SUDHL5 (cell line): ENCODE measurements around a stretch of chr20.

- PRO-cap: no peak
Measured at GRCh38 chr20:19940607-19941730, 76.2 kb upstream of the NAA20 start.

DNA sequence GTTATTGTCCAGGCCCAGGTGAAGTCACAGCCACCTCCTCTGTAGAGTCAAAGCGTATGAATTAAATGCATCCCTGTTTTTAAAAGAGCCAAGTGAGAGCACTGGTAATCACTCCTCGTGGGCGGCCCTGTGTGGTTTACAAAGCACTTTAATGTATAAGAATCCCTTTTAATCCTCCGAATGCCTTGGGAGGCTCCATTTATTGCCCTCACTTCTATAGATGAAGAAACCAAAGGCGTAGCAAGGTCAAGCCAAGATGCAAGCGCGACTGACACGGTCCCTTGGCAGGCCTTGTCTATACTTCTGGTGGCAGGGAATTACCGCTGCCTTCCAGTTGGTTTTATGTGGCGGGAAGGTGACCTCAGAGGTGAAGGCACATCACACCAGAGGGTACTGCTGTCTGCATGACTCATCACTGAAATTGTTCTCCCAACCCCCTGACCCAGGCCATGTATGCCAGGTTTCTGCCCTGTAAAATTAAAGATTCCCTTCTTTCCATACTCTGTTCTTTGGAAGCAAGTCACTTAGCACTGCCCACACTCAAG, 36.2 kb upstream of the NAA20 start:
- PRO-cap: no peak

DNA sequence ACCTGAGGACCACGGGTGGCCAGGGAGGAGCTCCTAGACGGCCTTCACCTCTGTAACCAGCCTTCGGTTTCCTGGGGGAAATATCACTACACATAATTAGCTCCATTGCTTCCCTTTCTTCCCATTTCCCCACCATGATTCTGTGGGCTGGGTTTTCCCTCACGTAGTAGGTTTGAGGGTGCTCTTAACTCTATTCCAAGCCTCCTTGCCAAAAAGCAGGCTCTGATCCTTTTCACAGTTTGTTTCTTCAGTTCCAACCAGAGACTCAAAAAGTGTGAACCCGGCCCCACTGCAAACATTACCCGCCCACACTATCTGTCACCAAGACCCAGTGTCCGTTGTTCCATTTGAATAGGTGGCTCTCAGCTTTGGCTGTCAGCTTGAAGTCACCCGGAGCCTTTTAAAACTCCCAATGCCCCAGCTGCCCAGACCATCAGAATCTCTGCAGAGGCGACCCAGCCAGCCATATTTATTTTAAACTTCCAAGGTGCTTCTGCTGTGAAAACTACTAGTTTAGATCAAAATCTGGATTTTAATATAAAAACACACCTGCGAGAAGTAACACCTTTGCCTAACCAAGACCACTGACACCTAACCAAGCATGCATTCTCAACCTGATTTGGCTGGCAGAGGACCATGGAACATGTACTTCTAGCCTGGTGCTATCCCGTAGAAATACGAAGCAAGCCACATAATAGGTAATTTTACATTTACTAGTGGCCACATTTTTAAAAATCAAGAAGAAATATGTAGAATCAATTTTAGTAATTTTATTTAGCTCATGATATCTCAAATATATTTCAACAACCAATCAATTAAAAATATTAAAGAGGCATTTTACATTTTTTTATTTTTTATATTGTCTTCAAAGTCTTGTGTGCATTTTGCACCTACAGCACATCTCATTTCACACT, 11.6 kb upstream of the NAA20 start:
- PRO-cap: no peak

DNA sequence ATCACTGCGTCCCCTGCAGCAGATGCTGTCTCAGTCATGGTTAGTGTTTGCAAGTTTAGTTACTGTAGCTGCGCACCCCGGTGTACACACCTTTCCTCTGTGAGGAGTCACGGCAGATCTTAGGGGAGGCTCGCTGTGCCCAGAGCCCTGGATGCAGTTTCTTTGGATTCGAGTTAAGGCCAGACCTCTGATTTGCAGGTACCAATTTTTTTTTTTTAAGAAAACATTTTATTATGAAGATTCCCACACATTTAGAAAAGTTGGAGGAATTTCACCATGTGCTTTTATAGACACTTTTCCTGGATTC, 794 bp downstream of the NAA20 start:
- PRO-cap: no peak

DNA sequence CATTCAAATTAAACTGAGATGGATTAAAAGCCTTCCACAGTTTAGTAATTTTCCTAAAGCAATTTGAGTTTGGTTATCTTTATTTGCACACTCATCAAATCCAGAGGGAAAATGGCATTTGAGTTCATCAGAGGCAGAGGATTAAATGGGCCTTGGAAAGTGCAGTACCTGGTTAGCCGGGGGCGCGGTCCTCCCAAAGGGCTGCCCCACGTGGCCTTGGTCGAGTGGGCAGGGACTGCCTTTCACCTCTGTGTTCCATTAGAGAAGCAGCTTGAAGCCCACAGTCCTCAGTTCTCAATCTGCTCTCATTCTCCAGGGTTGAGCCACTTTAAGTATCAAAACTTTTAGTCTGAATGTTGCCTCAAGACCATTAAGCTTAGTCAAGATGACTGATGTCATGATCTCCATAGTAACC, 156.8 kb upstream of the INSM1 start:
- PRO-cap: no peak

- PRO-cap: no peak
Measured at GRCh38 chr20:20368165-20369079, 518 bp downstream of the INSM1 start.

DNA sequence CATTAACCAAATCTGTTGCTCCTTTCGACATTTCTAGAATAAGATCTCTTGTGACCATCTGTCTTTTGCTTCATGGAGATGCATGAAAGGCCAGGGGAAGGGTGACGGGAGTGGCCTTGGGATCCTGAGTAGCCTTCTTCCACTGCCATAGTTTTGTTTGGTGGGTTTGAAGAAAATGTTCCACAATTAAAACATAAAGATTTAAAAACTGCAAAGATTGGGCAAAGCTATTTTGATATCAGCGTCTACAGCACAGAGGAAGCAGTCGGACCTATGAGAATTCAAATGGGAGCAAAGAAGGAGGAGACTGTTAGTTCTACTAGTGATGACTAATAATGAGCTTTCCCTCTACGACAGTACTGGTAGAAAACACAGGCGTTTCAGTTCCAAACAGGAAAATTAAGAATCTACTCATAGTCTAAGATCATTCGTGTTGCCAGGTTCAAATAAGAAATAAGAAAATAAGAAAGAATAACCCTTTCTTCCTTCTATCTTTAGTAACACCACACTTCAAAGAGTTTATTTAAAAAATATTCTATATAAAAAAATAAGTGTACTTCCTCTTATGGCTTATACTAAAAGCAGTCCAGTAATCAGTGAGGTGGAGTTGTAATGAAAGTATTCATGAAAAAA, 121.2 kb downstream of the INSM1 start:
- PRO-cap: no peak

- PRO-cap: no peak
Measured at GRCh38 chr20:20610559-20611809, 101.5 kb downstream of the RALGAPA2 start.

DNA sequence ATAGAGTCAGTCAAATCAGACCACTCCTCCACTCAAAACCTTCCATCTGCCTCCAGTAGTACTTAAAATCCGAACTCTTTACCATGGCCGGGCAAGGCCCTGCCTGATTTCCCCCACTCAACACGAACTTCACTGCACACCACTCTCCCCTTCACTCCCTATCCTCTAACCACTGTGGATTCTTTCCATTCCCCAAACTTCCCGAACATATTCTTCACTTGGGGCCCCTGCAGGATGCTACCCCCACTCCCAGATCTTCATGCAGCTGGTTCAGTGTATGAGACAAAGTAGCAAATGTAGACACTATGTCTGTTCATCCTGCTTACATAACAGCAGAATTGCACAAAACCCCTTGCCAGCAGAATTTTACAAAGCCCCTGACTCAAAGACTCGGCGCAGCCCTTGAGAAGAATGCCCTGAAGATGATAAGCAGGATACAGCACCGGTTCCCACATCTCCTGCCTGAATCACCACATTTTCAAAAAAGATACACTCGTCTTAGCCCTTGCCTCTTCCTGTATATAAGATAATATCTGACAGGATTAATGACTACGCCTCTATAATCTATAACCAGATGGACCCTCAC, 29.0 kb downstream of the RALGAPA2 start:
- PRO-cap: no peak

DNA sequence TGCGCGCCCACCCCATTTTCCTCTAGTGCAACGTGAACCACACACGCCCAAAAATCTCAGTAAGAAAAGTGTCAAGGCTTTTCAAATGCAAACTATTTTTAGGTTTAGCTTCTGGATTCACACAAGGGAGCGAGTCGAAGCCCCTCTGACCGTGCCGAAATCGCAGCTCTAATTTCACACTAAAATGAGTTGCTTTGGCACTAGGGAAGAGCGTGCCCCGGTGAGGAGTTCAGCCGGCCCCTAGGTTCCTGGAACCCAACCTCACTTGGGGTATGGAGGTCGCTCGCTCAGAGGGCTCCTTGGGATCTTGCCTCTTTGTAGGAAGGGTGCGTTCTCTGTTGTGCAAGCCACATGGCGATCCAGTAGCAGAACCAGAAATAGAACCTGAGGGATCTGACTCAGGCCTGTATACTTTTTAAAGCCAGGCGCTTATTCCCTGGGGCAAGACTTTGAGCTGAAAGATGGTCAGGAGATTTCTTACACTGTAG, 738 bp upstream of the RALGAPA2 start:
- PRO-cap: no peak

DNA sequence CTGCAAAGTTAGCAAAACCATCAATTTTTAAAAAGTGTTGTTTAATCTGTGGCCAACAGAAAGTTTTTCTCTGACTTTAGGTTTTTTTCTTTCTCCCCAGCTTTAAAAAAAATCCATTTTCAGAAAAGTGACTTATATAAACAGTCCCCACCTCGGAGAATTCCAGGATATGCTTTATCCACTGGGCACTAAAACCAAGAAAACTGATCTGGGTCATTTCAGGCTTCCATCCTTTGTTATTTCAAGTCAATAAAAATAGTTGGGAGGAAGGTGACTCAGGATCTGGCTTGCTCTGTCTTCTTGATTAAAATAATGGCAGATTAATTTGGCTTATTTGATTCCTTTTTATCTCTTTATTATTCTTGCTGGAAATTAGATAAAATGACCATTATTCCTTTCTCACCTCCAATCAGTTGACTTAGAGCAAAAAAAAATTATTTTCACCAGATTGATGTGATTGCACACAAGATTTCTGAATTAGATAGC, 19.2 kb upstream of the RALGAPA2 start:
- PRO-cap: no peak

GRCh38 chr20:20743272-20744193, 31.1 kb upstream of the RALGAPA2 start:
- PRO-cap: no peak

DNA sequence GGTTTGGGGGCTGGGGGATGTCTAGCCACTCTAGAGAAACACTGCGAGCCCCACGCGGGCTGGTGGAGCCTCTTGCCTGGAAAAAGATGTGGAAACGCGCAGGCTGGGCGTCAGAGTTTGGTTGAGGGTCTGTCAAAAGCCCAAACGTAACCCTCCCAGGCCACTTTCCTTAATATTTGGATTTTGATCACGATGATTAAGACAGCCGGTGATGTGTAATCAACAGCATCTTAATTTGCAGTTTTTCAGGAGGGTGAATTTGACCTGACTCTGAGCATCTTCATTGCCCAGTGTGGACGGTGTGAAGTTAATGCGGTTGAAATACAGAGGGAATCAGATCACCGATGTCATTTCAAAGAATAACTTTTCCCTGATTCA, 19.3 kb upstream of the KIZ start:
- PRO-cap: no peak

- PRO-cap: no peak
Measured at GRCh38 chr20:21328115-21328901, 25.2 kb downstream of the XRN2 start.

- PRO-cap: no peak
Measured at GRCh38 chr20:21390923-21391874, 6.1 kb downstream of the NKX2-4 start.

- PRO-cap: no peak
Measured at GRCh38 chr20:22390096-22390829, 194.1 kb downstream of the FOXA2 start.

- PRO-cap: no peak
Measured at GRCh38 chr20:22577094-22578193, 6.9 kb downstream of the FOXA2 start.

- PRO-cap: no peak
Measured at GRCh38 chr20:23140866-23141459, 54.8 kb upstream of the CD93 start.

DNA sequence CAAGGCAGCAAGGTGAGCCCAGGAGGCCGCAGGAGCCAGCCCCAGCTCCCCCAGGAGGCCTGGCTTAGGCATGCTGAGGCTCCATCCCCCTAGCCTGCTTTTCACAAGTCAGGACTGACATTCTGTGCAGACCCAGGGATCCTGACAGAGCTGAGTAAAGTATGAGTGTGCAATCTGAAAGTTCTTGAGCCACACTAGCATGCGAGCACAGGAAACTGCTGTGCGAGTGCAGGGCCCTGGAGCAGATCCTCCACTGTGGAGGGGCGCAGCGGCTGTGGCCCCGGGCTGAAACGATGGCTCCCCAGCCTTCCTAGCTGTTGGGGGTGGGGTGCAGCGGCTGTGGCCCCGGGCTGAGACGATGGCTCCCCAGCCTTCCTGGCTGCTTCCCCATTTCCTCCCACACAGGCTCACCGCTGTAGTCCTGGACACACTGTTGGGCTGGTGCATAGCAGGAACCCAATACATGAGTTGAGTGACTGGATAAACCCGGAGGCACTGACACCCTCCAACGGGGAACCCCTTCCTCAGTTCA, 75.3 kb upstream of the CD93 start:
- PRO-cap: no peak

GRCh38 chr20:23360878-23361378, 1.1 kb upstream of the GZF1 start:
- PRO-cap: no peak